Cytotoxic T cell (primary cell): ENCODE results near the genes ARL4D and CFAP97D1.

DNA sequence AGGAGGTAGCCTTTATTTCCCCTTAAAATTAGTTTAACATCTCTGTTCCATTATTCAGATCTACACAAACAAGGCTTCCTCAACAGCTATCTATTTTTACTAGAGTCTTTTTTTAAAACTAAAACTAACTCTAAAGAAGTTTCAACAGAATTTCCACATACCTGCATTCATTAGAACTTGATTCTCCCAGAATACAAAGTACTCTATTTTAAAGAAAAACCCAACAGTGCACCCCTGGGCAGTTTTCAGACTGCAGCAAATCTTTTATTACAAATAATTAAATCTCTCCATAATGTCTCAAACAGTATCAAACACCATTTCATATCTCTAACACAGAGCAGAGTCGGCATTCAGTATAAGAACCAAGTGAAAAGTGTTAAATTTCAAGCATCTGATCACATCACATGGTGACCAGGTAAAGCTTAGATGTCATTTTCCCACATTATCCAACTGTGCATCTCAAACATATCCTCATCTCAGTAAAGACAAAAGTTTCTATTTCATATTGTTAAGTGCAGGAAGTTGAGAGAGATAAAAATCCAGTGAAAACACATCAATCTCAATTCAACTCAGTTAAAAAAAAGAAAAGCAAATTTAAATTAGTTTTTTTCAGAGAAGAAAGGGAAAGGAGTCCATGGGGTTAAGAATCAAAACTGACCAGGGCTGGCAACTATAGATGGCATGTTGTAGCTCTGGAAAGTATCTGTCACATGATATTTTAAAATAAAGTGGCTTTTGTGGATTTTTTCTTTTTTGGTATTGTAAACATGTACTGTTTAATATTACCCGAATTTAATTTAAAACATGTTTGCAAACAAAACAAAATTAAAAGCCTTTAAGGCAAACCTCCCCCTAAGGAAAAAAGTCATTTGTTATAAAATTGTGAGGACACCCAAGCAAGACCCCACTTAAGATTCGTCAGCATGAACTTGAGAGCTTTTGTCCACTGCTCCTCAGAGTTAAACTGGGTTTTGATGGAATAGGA lies 11.5 kb downstream of the CNTD1 start:
- PRO-cap, 2 experiments: no peak in any of the 2 experiments

DNA sequence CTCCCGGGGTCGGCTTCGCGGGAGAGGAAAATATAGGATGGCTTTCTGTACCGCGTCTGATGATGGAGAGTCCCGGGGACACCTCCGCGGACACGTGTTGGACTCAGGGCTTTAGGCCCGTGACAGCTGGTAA lies 480 bp downstream of the PSME3 start:
- PRO-cap, 2 experiments: no peak in any of the 2 experiments

- PRO-cap, 2 experiments: no peak in any of the 2 experiments
Measured at GRCh38 chr17:42854225-42854855, 3.3 kb downstream of the AOC3 start.

- PRO-cap, 2 experiments: no peak in any of the 2 experiments
Measured at GRCh38 chr17:42994285-42994994, 3.8 kb upstream of the RPL27 start.

GRCh38 chr17:43169404-43169804 lies 1.6 kb upstream of the NBR1 start:
- PRO-cap, 2 experiments: no peak in any of the 2 experiments

GRCh38 chr17:43239417-43239795 lies 11.0 kb upstream of the CCDC200 start:
- PRO-cap, 2 experiments: no peak in any of the 2 experiments

DNA sequence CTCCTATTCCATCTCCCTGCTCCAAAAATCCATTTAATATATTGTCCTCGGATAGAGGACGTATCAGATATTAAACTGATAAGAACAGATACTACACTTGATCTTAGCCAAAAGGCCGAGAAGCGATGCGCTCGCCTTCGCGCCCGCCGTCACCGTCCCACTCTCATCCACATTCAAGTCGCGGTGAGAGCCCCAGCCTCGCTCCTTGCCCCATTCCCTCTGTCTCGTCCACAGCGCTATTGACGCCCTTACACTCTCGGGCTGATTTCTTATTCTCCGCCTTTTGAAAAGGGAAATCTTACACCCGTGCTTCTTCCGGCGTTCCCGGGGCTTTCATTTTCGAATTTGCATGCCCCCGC lies 43.0 kb upstream of the CCDC200 start:
- PRO-cap, 2 experiments: no peak in any of the 2 experiments

- PRO-cap, 2 experiments: no peak in any of the 2 experiments
Measured at GRCh38 chr17:43273170-43273505, 44.7 kb upstream of the CCDC200 start.

GRCh38 chr17:43290681-43290946 lies 62.2 kb upstream of the CCDC200 start:
- PRO-cap, 2 experiments: no peak in any of the 2 experiments

DNA sequence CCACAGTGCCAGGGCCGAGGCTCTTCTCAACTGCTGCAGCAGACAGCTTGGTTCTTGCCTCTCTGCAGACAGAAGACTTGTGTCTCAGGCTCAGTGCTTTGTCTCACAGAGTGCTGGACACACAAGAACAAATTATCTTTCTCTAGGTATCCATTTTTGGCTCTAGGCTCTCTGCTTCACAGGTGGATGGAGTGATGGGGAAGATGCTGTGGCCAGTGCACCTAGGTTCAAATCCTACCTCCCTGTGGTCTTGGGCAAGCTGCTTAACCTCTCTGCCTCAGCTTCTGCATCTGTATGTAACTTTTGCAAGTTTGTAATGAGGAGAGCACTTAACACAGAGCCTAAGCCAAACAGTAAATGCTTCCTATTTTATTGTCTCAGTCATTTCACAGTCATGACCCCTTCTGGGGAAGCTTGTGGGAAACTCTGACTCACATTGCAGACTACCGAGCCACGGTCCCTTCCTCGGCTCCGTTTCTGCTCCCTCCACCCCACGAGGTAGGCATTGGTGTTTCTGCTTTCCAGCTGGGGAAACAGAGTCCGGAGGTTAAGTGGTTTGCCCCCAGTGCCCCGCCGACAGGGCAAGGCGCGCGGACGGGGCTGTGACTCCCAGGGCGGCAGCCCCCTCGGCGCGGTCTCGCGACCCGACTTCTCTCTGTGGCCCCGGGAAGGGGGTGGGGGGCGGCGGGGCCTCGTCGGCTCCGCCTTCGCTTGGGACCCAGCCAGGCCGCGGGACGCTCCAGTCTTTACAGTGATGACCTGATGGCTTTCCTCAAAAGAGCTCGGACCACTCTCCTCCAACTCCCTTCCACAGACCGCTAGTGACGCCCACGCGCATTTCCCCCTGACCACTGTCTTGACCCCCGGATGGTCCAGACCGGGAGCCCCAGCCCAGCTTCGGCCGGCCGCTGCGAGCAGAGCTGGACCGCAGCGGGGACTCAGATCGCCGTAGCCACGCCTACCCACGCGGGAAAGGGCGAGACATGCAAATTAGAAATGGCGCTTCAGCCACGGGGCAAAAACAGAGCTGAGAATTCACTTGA lies 83.8 kb upstream of the ARL4D start:
- PRO-cap, 2 experiments: no peak in any of the 2 experiments

GRCh38 chr17:43360324-43360733 lies 38.5 kb upstream of the ARL4D start:
- PRO-cap, 2 experiments: peak in 2 of 2 experiments; most common plus-strand start chr17:43360558 (in 2); most common minus-strand start chr17:43360423 (in 2)

DNA sequence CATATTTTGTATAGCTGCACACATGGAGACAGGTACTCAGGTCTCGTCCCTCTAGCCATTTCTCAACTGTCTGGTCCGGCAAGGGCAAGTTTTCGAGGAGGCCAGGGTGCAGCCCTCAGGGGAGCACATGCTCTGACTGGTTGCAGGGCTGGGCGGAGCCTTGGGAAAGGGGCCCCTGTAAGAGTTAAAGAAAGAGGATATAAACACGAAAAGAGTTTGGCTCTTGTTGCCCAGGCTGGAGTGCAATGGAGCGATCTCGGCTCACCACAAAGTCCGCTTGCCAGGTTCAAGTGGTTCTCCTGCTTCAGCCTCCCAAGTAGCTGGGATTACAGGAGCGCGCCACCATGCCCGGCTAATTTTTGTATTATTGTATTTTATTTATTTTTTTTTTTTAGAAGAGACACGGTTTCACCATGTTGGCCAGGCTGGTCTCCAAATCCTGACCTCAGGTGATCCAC lies 36.5 kb upstream of the ARL4D start:
- PRO-cap, 2 experiments: no peak in any of the 2 experiments

DNA sequence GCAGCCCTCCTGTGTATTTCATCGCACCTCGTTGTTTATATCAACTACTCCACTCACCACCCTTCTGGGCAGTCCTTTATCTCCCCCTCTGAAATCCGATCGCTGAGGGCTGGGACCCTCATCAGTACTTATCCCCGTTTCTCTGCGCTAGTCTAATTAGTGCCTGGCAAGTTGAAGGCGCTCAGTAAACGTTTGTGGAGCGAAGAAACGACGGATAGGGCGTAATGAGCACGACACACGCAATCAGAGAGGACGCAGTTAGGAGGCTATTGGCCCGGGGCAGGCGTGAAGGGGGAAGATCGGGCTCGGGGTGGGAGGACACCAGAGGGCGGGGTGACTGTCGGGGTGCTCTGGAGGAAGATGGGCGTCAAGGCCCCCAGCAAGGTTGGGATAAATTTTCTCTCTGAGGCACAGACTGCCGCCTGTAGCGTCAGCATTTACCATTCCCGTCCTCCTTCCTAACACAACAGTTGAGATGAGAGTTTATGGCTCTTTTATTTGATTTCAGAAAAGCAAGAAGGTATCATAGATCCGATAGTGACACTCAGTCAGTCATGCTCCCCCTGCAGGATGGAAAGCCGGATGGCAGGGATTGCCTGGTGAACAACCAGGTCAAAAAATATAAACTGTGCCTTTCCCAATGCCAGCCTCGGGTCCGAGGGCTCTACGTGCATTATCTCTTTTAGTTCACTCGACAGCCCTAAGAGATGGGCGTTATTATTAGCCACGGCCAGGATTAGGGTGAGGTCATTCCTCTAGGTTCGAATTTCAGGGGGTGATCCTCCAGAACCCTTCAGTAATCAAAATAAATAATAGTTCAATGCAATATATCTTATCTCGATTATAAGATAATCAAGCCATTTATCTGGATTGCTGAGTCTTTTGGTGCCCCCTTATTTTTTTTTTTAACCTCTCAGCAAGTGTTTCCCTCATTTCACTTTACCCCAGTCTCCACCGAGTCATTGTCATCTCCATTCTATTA lies 9.5 kb upstream of the ARL4D start:
- PRO-cap, 2 experiments: peak in 2 of 2 experiments; most common plus-strand start position 334 of the sequence (in 2); most common minus-strand start position 146 of the sequence (in 2)

DNA sequence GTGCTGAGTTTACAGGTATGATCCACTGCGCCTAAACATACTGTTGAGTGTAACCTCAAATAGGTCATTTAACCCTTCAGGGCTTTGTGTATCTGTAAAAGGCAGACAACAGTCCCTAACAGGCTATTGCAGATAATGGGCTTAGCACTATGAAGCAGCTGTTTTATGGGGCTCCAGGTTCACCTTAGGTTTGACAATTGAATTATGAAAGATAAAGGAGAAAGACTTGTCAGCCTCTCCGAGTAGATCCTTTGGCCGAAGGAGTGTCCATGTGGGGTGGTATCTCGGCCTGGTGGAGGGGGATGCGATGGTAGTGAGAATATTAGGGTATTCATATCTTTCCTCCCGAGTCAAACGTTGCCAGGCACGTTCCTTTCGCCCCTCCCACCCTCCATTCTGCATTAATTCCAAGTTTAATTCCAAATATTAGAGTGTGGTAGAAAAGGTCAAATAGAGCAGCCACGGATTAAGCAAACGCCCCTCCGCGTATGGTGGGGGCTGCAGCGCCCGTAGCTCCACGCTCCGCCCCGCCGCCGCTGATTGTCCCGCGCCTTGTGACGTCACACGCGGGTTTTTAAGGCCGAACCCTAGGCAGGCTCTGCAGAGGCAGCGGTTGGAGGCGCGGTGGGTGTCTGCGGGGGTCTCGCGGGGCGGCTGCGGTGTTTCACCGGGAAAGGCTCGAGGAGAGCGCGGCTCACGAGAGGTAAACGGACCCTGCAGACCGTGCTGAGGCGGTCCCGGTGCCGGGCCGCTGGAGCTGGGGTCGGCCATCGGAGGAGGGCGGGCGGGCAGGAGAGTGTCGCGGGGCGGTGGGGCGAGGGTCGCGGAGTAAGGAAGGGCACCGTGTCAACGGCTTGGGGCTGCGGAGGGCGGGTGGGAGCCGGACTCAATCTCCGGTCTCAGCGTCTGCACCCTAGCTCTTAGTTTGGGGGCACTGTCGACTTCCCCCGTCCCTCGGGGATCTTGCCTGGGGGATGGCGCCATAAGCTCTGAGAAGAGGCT lies at the start of gene ARL4D:
TSS of gene ARL4D (plus strand) at position 603 of the 1,002 bp plus-strand sequence.
- PRO-cap, 2 experiments: peak in 2 of 2 experiments; most common plus-strand start position 603 of the sequence (in 2)

- PRO-cap, 2 experiments: no peak in any of the 2 experiments
Measured at GRCh38 chr17:43540770-43541388, 5.3 kb downstream of the ETV4 start.

DNA sequence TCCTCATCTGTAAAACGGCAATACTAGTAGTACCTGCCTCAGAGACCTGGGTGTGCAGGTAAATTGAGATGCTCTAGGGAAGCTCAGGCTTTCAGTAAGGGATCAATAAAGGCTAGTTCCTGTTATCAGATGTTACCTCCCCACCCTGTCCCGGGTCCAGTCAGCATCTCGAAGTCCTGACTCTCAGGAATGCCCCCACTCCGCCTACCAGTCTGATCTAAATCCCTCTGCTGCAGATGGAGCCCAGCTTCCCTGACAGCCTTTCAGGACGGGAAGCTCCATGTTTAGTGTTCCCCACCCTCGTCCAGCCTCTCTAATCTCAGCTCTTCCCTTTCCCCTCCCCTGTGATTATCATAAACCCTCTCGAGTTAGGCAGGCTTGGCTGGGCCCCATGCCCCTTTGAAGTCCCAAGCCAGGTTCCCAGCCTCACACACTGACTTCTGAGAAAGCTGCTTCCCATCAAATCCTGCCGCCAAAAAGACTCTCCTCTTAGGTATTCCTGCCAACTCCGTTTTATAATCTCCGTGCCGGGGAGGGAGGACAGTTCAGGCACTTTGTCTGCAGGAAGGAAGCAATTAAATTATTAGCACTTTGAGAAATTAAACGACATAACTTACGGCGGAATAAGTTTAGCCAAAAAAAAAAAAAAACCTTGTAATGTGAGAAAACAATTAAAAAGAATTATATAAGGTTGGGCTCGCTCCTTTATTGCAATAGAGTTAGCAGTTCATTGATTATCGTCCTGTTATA lies 16.6 kb upstream of the ETV4 start:
- PRO-cap, 2 experiments: no peak in any of the 2 experiments

DNA sequence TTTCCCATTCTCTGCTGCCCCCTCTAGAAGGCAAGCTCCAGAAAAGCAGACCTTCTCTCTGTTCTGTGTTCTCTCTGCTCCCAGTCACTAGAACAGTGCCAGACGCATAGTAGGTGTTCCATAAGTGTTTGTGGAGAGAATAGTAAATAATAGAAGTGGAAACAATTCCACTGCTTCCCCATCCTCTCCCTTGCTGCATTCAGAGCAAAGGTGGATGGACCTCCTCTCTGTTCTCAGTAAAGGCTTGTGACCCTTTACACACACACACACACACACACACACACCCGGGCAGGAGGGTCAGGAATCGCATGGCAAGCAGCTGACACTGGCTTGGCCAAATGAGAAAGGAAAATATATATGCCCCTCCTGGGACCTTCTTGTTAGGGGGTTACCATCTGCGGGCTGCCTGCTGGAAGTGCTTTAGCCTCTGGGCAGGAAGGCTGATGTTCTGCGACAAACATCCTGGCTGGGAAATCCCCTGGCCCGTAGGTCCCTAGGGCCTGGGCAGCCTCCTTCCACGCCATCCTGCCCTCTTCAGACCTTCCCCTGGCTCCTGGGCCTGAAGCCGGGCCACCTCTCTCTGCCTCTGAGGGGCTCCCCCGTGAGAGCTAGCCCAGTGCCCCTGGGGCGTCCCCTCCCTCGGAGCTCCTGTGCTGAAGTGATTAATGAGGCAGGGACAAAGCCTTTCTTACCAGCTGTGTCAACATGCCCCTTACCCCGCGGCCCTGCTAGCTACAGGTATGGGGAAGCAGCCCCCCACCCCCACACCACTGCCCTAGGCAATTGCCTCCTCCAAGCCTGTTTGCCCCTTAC lies 32.5 kb upstream of the ETV4 start:
- PRO-cap, 2 experiments: no peak in any of the 2 experiments

GRCh38 chr17:43771329-43771821 lies 7.4 kb downstream of the DUSP3 start:
- PRO-cap, 2 experiments: no peak in any of the 2 experiments

- PRO-cap, 2 experiments: no peak in any of the 2 experiments
Measured at GRCh38 chr17:43780239-43780572, at the start of gene CFAP97D1. Gene CFAP97D1 (plus strand): TSS chr17:43780435.

DNA sequence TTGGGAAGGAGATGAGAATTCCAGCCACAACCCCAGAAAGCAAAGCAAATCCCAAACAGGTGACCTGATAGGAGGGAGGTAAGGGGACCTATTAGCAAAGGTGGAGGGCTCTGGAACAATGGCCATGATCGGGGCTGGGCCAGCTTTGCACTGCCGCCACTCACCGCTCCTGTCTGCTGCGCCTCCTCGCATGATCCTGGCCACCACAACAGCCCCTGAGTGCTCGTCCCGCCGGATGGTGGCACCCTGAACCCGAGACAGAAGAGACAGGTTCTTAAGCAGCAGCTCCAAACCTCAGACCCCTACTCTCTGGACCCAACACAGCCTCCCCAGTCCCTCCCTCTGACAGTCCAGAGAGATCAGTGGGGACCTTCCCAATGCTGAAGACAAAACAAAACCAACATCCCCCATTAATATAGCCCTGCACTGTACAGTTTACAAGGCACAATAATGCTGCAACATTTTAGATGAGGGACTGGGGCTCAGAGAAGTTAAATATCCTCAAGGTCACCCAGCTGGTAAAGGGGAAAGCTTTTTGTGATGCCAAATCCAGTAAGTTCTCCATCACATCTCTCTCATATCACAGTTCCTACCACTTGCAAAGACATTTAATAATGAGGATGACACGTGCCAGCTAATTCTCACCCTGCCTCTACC lies 5.2 kb downstream of the MPP3 start:
- PRO-cap, 2 experiments: no peak in any of the 2 experiments